Islet of Langerhans (tissue), 1 donor: Measurements from ENCODE around the genes FNBP1 and EXOSC2.

GRCh38 chr9:129742890-129743469 is 9.9 kb downstream of the PTGES start:
- RRBS: no CpG with 5 or more reads among the region's 13 CpGs

GRCh38 chr9:129862880-129863575 is 27.8 kb downstream of the USP20 start:
- RRBS: no CpG with 5 or more reads among the region's 14 CpGs

GRCh38 chr9:129867590-129868514 is 32.6 kb downstream of the USP20 start:
- RRBS: 94% methylated on average over 14 of the region's 46 CpGs

DNA sequence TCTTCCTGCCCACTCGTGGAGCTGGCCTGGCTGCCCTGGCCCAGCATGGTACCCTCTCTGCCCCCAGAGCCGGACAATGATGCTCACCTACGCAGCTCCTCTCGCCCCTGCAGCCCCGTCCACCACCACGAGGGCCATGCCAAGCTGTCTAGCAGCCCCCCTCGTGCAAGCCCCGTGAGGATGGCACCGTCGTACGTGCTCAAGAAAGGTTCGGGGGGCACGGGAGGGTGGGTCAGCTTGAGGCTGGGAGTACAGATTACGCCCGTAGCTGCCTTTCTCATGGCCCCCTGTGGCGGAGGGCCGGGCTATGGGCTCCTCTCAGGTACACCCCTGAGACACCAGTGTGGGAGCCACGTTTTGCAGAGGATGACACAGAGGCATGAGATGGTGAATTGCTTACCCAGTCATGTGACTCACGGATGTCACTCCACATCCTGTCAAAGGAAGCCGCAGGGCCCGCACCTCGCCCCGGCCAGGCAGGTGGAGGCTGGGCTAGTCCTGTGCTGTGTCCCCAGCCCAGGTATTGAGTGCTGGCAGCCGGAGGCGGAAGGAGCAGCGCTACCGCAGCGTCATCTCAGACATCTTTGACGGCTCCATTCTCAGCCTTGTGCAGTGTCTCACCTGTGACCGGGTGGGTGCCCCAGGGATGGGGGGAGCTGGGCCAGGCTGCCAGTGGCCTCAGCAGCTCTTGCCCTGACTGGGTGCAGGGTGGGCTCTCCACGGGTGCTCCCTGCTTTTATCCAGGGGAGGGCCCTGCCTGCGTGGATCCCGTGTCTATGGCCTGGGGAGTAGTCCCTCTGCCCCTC is 33.7 kb downstream of the USP20 start:
- RRBS: 90% methylated on average over 7 of the region's 33 CpGs

GRCh38 chr9:129964633-129965800 is 78.0 kb downstream of the FNBP1 start:
- RRBS: no CpG with 5 or more reads among the region's 22 CpGs

DNA sequence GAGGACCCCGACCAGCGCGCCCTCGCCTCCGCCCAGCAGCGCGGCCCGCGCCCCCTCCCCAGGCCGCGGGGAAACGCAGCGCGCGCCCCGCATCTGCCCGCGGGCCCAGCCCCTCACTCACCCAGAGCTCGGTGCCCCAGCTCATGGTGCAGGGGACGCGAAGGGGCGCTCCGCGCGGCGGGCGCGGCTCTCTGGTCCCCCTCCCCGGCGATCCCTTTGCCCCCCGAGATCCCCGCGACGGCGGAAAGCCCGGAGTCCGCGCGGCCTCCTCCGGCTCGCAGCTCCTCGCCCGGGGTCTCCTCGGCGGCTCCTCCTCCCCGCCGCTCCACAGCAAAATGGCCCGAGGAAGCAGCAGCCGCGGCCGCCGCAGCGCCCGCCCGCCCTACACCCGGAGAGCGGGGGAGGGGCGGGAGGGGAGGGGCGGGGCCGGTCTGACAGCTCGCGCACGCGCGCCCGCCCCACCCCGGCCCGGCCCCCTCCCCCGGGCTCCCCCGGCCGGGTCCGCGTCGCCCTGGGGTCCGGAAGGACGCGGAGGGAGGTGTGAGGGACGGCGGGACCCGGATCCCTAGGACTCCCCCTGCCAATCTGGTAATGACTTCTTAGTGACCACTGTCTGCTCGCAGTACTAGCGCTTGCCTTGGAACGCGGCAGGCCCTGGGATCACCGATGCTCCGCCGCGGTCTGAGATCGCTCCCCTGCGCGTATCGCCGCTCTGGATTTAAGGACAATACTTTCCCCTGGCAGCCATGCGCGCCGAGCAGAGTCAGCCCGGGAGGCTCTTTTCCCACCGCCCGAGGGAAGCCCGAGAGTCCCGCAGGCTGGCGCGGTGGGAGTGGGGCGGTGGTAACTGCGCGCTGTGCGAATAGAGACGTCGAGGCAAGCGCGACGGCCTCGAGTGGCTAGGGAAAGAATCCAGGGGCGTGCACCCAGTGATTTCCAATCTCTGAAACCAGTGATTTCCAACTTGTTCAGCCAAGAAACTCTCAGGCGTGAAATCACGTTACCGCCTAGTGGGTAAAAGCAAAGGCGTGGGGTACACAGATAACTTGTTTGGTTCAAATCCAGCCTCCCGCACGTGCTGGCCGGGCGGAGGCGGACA is at the start of gene FNBP1:
FNBP1 (minus strand) TSS at position 359 of the 1,099 bp plus-strand sequence.
- RRBS: 3% methylated on average over 41 of the region's 123 CpGs

DNA sequence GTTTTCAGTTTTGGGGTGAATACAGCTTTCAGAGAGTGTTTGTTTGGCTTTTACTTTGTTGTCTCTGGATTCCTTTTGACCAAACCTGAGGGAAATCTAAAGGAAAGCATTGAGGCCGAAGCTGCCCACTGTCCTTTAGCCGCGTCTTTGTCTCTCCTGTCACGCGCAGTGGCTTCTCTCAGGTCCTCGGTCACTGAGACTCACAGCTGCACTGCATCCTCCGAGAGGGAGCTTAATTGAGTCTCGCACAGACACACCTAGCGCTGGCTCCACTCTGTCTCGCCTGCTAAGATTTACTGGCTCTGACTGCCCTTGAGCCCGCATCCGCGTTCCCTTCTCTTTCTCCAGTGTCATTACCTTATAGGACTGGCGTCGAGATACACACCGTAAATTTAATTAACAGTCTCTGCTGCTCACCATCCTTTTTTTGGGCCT is 58.0 kb downstream of the GPR107 start:
- RRBS: no CpG with 5 or more reads among the region's 16 CpGs

DNA sequence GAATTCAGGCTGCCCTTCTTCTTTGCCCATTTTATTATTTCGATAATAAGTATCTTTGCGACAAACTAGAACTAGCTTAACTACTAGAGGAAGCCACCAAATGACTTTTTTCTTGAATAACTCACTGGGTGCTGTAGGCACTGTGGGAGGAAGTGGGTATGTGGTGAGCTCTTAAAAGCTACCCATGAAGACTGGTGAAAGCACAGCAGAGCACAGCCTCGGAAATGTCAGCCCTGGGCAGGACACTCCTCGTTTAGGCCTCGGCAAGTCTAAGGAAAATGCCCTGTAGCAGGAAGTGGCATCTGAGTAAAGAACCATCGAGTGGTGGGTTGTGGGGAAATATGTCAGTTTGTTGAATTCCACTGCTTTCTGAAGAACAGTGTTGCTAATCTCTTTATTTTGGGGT is 44.0 kb upstream of the NCS1 start:
- RRBS: no CpG with 5 or more reads among the region's 6 CpGs

DNA sequence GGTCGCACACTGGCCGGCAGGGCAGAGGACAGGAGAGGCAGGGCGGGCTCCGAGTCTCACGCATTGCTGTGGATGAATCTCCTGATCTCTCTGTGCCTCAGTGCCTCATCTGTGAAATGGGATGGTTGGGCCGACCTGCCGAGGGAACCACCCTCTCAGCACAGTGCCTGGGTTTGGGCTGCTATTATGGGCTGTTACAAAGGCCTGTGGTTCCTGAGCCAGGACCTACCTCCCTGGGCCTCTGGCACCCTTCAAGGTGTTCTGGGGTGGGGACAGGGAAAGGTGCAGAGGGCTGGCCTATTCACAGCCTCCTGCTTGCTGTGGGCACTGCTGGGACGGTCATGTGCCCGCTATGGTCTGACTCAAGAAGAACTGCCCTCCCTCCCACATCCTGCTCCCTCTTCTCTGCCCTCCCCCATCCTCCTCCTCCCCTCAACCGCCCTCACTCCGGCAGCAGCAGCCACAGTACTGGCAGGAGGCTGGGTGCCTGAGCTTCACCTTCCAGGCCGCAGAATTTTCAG is 43.4 kb downstream of the NCS1 start:
- RRBS: no CpG with 5 or more reads among the region's 12 CpGs

- RRBS: no CpG with 5 or more reads among the region's 6 CpGs
Measured at GRCh38 chr9:130289376-130289781, 23.8 kb downstream of the HMCN2 start.

GRCh38 chr9:130290097-130290746 is 24.7 kb downstream of the HMCN2 start:
- RRBS: no CpG with 5 or more reads among the region's 13 CpGs

GRCh38 chr9:130328193-130329146 is 62.9 kb downstream of the HMCN2 start:
- RRBS: no CpG with 5 or more reads among the region's 25 CpGs

DNA sequence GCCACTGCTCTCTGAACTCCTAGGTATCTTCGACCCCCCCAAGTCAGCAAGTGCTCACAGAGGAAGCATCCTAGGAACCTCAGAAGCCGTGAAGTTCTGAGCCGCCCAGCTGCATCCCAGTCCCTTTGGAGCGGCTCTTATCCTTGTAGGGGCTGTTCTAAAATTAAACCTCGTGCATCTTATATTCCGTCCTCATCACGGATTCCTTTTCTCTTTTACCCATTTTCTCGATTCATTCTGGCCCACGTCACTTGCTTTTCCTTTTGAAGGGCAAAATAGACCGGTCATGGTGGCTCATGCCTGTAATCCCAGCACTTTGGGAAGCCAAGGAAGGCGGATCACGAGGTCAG is 65.0 kb downstream of the HMCN2 start:
- RRBS: no CpG with 5 or more reads among the region's 12 CpGs

DNA sequence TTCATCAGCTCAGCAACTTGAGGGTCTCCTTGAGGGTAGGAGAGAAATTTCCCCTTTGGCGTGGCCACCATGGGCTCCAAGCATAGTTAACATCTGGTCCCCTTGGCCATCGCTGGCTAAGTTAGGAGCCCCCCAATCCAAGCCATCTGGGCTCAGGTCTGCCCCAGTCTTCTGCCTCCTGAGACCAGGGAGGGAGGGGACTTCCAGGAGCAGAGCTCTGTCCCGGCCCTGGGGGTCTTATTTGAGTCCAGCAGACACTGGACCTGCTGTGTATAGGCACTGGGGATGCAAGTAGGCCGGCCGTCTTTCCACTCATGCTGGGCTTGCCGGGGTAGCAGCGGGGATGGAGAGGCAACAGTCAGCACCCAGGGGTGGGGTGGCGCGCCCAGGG is 88.6 kb downstream of the HMCN2 start:
- RRBS: 66% methylated on average over 5 of the region's 9 CpGs

DNA sequence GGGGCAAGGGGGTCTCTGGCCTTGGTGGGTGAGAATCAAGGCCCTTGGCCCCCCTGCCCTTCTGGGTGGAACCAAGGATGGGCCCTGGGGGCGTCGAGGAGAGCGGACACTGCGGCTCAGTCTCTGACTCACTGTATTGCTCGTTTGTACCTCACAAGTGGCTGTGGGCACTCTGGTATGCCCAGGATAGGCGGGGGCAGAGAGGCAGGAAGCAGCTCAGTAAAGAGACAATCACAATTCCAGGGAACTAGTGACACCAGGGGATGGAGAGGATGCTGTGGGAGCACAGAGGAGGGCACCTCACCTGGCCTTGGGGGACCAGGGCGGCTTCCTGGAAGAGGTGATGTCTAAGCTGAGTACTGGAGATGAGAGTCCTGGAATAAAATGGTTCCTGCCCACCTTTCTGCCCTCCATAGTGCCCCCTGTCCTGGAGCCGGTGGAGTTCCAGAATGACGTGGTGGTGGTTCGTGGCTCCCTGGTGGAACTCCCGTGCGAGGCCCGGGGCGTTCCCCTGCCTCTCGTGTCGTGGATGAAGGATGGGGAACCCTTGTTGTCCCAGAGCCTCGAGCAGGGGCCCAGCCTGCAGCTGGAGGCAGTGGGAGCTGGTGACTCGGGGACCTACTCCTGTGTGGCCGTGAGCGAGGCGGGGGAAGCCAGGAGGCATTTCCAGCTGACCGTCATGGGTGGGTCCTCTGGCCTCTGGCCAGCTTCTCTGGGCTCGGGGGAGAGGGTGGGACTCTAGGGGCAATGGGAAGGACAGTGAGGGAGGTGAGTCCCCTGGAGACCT is 51.2 kb upstream of the ASS1 start:
- RRBS: 83% methylated on average over 6 of the region's 23 CpGs

GRCh38 chr9:130598226-130598756 is 18.9 kb downstream of the FUBP3 start:
- RRBS: no CpG with 5 or more reads among the region's 6 CpGs

- RRBS: no CpG with 5 or more reads among the region's 47 CpGs
Measured at GRCh38 chr9:130693205-130694200, at the start of gene EXOSC2. Gene EXOSC2 (plus strand): TSS chr9:130693780.

DNA sequence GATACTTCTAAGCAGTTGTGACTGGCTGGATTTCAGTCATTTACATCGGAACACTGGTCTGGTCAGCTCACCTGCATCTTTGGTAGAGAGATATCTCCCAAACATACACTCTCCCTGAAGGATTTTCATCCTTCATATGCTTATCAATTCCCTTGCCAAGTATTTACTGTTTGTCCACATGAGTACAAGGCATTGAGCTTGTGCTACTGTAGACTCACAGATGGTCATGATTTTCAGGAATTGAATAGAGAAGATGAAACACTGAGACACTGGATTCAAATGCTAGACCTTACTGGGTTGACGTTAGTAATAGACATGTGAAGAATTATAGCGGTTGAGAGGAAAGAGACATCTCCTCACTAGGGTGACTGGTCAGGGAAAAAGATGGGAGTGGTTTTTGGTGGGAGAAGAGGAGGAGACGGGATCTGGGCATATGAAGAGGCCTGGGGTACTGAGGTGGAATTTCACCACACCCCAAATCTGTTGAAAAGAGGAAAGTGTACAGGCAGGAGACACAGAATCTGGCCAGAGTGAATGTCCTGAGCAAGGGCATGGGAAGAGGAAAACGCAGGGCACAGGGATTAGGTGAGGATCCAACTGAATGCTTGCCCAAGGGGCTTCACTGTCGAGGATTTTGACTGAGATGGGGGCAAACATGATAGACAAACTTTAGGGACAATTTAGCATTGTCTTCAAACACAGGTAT is 62.7 kb upstream of the ABL1 start:
- RRBS: no CpG with 5 or more reads among the region's 6 CpGs

GRCh38 chr9:130778877-130779381 is 56.1 kb upstream of the ABL1 start:
- RRBS: no CpG with 5 or more reads among the region's 6 CpGs

- RRBS: no CpG with 5 or more reads among the region's 7 CpGs
Measured at GRCh38 chr9:130838606-130839453, 3.8 kb downstream of the ABL1 start.